Measurements from ENCODE around the gene NETO2.

DNA sequence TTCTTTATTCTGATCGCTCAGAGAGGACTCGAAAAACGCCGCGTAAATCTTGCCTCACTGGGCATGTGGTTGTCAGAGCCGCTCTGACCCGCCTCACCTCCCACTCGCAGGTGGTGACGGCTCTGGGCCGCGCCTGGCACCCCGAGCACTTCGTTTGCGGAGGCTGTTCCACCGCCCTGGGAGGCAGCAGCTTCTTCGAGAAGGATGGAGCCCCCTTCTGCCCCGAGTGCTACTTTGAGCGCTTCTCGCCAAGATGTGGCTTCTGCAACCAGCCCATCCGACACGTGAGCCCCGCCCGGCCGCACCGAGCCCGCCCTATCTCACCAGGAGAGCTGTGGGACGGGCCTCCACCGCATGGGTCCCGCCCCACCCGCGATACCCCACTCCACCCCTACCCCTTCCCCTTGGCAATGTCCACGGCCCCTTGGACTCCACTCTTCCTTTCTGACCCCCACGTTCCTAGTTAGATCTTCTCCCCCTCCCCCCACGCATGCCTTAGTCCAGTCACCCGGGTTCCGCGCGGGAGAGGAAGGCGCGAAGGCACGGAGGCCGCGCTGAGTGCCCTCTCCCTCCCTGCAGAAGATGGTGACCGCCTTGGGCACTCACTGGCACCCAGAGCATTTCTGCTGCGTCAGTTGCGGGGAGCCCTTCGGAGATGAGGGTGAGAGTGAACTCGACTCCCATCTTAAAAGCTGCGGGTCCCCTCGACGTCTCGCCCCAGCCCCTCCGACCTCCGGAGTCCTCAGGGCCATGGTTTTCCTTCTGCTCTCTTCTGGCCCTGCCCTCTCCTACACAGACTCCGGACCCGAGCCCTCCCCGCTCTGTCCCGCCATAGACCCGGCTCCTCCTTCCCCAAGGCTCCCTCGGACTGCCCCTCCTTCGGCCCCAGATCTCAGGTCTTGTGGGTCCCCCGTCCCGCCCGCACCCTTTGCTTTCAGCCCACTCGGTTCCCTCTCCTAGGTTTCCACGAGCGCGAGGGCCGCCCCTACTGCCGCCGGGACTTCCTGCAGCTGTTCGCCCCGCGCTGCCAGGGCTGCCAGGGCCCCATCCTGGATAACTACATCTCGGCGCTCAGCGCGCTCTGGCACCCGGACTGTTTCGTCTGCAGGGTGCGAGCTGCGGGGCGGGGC, 4.3 kb downstream of the TGFB1I1 start:
- PRO-cap, result bidirectional peak, plus-strand start outside the sequence, minus-strand start at position 1,083 of the sequence
- RAMPAGE, long total RNA, 3 experiments, result start-site peak on the plus strand in 1 of 3 experiments, centred at position 1,060 of the sequence, 7 reads per replicate

DNA sequence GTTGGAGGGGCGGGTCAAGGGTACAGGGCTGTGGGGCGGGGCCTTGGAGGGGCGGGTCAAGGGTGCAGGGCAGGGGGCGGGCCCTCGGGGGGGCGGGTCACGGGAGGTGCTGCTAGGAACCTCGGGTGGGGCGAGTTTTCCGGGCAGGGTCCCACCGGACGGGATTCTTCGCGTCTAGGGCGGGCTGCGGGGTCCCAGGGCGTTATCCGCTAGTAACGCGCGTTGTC, 5.0 kb downstream of the TGFB1I1 start:
- PRO-cap, result bidirectional peak, plus-strand start at position 124 of the sequence, minus-strand start outside the sequence
- RAMPAGE, long total RNA, 3 experiments, result no peak in any of the 3 experiments

GRCh38 chr16:31877300-31878311, 4.0 kb downstream of the ZNF267 start:
- PRO-cap, result bidirectional peak, plus-strand start at chr16:31877728, minus-strand start at chr16:31877659
- RAMPAGE, long total RNA, 3 experiments, result no peak in any of the 3 experiments

GRCh38 chr16:33706909-33707570, 247.6 kb downstream of the TP53TG3F start:
- PRO-cap, result no peak
- RAMPAGE, long total RNA, 3 experiments, result no peak in any of the 3 experiments

GRCh38 chr16:35384996-35385304, 1925.5 kb downstream of the TP53TG3F start:
- PRO-cap, result no peak
- RAMPAGE, long total RNA, 3 experiments, result no peak in any of the 3 experiments

DNA sequence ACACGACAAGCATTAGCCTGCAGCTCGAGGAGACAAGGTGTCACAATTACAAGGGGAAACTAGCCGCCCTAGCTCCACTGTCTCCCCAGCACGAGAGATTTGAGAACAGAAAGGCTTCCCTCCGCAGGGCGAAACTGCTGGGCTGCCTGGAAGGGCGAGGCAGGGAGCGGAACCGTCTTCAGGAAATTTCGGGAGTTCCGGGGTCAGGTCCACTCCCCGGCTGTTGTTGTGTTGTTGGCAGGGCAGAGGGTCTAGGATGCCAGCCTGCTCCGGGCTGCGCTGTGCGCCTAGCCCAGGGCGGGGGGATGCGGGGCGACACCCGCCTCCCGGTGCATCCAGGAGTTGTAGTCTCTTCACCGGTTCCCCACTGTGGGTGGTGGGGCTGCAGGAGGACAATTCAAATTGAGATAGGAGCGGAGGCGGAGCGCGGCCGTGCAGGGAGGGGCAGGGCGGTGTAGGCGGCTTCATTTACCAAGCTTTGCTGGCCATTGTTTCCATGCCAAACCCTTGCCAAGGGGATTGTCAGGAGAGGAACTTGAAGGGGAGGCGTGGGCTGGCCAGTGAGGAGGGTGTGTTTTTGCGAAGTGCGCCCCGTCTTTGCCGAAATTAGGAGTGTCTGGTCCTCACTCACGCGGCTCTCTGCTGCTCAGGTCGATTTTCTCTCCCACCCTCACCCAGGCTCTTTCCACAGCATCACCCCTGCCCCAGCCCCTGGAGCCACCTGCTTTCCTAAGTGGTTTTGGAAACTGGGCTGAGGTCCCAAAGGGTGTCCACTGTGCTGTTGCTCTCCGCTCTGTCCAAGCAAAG, 2047.5 kb downstream of the TP53TG3F start:
- PRO-cap, result no peak
- RAMPAGE, long total RNA, 3 experiments, result no peak in any of the 3 experiments

DNA sequence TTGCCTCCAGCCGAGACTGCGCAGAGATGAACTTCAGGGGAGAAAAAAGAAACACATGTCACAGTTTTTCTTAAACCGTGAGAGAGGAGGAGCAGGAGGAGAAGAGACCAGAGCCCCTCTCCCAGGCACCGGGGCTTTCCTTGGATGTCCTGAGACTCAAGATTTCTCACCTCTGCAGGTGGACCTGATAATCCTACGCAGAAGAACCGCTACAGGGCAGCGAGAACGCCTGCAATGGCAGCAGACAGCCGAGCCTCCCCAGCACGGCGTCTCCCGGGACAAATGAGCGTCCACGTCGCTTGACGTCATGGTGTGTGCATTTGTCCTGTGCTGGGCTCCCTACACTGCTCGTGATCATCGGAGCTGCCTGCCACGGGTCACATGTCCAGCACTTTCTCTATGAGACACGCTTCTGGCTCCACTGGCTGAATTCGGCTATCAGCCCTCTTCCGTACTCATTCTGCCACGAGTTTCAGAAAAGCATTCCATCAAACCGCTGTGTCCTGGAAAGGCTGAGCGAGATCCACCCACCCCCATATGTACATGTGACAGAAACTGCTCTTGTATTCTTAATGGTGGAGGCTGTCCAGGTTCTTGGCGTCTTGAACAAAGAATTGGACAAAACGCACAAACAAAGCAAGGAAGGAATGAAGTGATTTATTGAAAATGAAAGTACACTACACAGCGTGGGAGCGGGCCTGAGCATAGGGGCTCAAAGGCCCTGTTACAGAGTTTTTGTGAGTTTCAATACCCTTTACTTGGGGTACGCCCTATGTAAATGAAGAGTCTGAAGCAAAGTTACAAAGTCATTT, 28.4 kb upstream of the SHCBP1 start:
- PRO-cap, result bidirectional peak, plus-strand start at position 380 of the sequence, minus-strand start at position 283 of the sequence
- RAMPAGE, long total RNA, 3 experiments, result no peak in any of the 3 experiments

DNA sequence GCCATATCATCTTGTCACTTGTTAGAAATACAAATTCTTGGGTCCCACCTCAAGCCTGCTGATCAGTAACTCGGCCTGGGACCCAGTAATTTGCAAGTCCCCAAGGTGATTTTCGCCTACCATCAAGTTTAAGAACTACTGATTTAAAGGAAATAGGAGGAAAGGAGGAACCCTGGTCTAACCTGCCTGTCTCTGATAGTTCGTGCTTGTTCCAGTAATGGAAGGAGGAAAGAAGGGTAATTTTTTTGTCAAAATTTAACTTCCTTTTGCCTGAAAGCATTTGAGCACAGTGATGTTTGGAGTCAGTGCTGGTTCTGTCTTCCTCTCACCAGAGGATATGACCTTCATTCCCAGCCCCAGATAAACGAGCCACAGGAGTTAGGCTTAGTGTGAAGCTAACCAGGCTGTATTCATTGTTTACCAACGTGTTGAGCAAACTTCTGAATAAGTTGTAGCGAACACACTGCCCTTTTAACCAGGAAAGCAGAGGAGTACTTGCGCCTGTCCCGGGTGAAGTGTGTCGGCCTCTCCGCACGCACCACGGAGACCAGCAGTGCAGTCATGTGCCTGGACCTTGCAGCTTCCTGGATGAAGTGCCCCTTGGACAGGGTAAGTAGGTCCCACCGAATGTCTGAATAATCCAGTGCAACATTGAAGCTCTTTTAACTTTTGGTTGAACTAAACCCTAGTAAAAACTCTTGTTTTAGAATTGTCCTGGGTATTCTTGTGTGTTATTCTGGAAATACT, 1.2 kb downstream of the ORC6 start:
- PRO-cap, result no peak
- RAMPAGE, long total RNA, 3 experiments, result no peak in any of the 3 experiments

GRCh38 chr16:46743256-46743971, 4.7 kb downstream of the MYLK3 start:
- PRO-cap, result no peak
- RAMPAGE, long total RNA, 3 experiments, result no peak in any of the 3 experiments

GRCh38 chr16:46857635-46857894, 26.6 kb upstream of the C16orf87 start:
- PRO-cap, result no peak
- RAMPAGE, long total RNA, 3 experiments, result no peak in any of the 3 experiments

GRCh38 chr16:46885688-46887073, 2.0 kb downstream of the GPT2 start:
- PRO-cap, result no peak
- RAMPAGE, long total RNA, 3 experiments, result no peak in any of the 3 experiments

- PRO-cap, result no peak
- RAMPAGE, long total RNA, 3 experiments, result no peak in any of the 3 experiments
These were observed 42.8 kb downstream of the DNAJA2 start for GRCh38 chr16:46930456-46931371.

DNA sequence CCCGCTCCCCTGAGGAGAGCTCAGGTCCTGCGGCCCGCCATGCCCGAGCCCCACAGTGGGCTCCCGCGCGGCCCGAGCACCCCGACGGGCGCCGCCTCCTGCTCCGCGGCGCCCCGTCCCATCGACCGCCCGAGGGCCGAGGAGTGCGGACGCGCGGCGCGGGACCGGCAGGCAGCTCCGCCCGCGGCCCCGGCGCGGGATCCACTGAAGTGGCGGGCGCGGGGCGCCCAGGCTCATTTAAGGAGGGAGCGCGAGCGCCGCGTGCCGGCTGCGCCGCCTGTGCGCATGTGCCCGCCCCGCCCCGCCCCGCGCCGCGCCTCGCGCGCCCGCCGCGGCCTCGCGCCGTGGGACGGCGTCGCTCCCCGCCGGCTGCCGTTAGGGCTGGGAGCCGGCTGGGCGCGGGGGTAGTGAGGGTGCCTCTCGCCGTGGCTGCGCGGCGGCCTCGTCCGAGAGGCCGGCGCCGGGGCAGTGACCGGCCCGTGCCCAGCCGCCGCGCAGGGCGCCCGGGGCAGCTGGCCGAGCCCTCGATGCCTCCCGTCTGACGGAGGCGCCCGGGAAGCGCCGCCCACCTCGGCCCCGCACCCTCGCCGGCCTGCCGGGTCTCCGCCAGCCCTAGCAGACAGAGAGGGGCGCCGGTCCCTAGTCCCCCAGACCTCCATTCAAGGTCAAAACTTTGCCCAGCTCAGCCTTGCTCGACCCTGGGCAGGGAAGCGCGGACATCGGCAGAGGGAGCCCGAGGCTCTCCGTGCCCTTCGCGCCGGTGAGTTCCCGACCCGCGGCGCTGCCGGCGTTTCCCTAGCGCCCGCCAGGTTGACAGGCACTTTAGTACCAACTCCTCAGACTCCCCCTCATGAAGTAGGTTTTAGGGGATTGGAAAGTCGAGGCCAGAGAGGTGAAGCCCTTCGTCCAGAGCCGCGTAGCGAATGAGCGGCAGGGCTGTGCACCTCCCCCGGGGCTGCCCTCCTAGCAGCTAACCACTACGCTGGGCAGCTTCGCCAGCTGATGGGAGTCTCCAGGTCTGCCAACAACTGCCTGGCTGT, at the start of gene NETO2:
Gene NETO2, minus strand, starts transcription at position 211 of the 1,040 bp plus-strand sequence.
- PRO-cap, result bidirectional peak, plus-strand start at position 329 of the sequence, minus-strand start at position 206 of the sequence
- RAMPAGE, long total RNA, 3 experiments, result no peak in any of the 3 experiments

DNA sequence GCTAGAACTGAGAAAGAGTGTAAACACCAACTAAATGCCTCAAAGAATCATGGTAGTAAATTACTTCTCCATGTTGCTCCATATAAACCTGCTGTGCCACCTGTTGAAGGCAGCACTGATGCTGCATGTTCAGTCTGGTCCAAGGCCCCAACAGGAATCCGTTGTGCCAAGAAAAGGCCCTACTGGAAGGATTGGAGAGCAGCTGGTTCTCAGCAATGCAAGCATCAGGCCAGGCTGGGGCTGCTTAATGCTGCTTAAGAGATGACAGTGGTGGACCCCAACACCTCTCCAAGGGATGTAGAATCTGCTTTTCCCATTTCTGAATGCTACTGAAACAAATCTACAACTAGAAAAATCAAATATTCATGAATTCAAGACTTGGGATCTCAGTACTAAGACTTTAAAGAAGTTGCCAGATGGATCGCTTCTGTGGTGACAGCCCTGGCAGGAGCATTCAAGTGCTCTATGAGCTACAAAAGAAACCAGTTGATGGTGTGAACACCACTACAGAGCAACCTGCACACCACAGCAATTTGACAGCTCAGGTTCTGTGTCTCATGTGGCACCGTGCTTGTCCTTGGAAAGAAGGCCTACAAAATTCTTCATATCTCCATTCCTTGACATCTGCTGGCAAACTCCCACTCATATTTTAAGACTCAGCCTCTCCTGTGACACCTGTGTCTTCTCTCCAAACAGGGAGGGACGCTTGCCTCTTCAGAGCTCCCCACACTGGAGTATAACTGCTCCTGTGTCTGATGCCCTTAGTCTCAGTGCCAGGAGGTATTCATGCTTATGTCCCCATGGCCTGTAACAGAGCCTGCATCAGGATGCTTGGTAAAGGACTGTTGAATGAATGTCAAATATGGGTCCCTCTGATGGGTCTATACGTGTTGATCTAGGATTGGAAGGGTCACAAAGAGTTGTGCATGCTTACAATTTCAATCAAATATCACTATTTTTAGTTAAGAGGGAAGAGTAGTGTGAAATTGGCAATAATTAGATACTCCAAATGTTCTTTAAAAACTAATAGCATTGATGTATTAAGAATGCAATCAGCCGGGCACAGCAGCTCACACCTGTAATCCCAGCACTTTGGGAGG, 42.5 kb downstream of the SIAH1 start:
- PRO-cap, result no peak
- RAMPAGE, long total RNA, 3 experiments, result no peak in any of the 3 experiments

- PRO-cap, result no peak
- RAMPAGE, long total RNA, 3 experiments, result no peak in any of the 3 experiments
These were observed 6.8 kb downstream of the N4BP1 start for GRCh38 chr16:48603217-48603570.

- PRO-cap, result no peak
- RAMPAGE, long total RNA, 3 experiments, result no peak in any of the 3 experiments
These were observed 3.1 kb upstream of the N4BP1 start for GRCh38 chr16:48612975-48613525.

GRCh38 chr16:49543406-49543913, 169.9 kb downstream of the C16orf78 start:
- PRO-cap, result no peak
- RAMPAGE, long total RNA, 3 experiments, result no peak in any of the 3 experiments

DNA sequence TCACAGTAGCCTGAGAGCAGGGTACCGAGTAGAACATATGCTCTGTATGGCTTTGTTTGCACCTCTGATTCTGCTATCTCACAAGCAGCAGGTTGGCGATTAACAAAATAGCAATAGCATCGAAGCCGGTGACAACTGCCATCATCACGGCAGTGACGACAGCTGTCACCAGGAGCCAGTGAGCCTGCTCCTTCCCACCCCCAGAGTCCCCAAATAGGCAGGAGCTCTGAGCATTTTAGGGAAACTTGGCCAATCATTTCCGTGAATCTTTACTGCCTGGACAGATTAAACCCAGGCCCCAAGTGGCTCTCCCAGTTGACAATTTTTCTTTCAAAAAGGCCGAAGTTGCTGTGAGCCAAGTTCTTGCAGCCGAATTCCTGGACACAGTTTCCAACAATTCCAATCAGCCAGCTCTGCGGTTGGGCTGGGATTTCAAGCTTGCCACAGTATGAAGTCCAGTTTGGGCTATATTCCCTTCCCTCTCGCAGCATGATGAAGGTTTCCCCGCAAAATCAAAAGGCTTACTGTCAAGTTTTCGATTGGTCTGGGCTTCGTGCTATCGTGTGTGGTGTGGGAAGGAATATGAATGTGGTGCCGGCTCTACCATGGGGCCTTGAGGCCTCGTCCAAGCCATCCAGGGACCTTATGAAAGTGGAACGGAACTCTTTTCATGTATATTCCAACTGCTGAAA, 186.6 kb downstream of the C16orf78 start:
- PRO-cap, result unidirectional peak, minus-strand start at position 208 of the sequence
- RAMPAGE, long total RNA, 3 experiments, result no peak in any of the 3 experiments

DNA sequence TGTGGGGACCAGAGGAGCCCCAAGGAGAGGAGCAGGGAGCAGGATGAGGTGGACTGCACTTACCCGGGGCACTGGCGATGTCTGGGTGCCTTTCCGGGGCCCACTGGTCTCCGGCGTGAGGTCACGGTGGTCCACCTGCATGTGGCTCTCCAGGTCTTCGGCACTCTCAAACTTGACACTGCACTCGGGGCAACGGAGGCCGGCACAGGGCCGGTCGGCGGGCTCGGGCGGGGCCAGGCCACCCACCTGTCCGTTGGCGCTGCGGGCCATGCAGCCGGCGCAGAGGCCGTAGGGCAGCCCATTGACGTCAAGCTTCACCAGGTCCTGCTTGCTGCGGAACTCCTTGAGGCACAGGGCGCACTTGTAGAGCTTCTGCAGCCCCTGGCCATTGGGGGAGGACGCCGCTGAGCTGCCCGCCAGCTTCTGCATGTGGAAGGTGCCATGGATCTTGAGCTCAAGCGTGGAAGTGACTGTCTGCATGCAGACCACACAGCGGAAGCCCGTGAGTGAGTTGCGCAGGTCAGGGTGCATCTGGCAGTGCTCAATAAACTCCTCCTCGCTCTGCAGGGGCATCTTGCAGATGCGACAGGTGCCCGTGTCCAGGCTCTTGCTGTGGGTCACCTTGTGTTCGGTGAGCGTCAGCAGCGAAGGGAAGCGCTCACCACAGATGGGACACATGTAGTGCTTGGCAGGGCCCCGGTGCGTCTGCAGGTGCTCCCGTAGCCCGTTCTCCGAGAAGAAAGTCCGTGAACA, 220.1 kb downstream of the ZNF423 start:
- PRO-cap, result no peak
- RAMPAGE, long total RNA, 3 experiments, result no peak in any of the 3 experiments

DNA sequence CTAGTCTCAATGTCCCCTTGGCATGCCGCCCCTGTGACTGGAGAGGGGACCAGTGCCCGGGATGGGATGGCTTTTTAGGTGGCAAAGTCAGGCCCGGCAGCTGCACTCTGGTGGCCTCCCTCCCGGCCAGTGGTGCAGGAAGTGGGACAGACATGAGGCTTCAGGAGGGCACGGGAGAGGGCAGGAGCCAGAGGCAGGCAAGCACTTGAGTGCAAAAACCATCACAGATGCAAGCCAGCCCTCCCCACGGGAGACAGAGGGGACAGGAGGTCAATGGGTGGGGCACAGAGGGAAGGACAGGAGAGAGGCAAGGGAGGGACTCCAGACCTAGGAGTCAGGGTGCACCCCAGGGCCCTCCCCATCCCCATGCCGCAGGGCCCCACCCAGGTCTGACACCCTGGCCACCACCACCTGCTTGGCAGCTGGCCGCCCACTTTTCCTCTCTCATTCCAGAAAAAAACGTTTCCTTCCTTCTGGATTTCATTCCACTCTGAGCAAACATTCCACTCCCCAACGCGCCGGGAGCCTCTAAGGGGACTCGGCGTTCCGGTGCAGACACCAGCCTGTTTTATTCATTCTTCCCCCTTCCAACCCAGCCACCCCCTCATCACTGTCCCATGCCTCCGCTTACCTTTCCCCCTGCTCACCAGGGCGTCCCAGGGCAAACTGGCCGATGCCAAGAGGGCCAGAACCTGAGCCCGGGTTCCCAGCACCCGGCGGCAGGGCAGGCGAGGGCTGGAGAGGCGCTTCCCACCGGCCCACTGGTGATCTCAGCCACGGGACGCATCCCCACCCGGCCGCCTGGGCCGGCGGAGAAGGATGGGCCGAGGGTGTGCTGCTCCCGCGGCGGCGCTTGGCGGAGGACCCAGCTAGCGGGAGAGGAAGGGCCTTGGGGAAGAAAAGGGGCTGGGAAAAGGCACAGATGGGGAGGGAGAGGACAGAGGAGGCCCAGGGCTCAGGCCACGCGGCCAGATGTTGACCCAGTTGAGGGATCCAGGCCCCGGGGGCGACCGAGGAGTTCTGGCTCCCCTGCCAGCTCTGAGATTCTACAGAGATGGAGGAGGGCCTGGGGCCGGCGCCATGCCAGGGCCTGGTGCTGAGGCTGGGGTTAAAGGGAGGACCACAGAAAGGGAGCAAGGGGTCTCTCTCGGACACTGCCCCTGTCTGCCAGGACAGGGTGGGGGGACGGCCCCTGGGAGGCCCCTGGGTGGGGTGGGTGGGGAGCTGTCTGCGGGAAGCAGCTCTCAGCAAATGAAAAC, 192.0 kb downstream of the ZNF423 start:
- PRO-cap, result no peak
- RAMPAGE, long total RNA, 3 experiments, result no peak in any of the 3 experiments